ENCODE measurements around a stretch of chr2.

DNA sequence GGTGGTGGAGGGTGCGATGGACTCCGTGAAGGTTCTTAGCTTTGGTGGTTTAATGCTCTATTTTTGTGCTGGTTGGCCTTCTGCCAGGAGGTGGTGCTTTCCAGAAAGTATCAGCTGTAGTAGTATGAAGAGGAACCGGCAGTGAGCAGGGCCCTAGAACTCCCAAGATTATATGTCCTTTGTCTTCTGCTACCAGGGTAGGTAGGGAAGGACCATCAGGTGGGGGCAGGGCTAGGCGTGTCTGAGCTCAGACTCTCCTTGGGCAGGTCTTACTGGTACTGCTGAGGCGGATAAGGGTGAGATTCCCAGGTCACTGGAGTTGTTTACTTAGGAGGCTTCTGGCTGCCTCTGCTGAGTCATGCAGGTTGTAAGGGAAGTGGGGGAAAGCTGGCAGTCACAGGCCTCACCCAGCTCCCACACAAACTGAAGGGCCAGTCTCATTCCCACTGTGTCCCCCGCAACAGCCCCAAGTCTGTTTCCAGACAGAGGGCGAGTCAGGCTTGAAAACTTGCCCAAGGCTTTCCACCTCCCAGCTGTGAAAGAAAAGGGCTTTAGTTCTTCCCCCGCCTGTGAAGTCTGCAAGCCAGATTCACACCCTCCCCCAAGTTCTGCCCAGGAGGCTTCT is 248.9 kb downstream of the NR4A2 start:
- PRO-cap = no peak

- PRO-cap = no peak
These were observed 240.7 kb downstream of the NR4A2 start for GRCh38 chr2:156091426-156092666.

GRCh38 chr2:156322638-156323253 is 9.8 kb downstream of the NR4A2 start:
- PRO-cap = no peak

GRCh38 chr2:156328635-156329494 is 3.7 kb downstream of the NR4A2 start:
- PRO-cap = no peak

- PRO-cap = no peak
These were observed 900 bp downstream of the NR4A2 start for GRCh38 chr2:156331586-156332055.

DNA sequence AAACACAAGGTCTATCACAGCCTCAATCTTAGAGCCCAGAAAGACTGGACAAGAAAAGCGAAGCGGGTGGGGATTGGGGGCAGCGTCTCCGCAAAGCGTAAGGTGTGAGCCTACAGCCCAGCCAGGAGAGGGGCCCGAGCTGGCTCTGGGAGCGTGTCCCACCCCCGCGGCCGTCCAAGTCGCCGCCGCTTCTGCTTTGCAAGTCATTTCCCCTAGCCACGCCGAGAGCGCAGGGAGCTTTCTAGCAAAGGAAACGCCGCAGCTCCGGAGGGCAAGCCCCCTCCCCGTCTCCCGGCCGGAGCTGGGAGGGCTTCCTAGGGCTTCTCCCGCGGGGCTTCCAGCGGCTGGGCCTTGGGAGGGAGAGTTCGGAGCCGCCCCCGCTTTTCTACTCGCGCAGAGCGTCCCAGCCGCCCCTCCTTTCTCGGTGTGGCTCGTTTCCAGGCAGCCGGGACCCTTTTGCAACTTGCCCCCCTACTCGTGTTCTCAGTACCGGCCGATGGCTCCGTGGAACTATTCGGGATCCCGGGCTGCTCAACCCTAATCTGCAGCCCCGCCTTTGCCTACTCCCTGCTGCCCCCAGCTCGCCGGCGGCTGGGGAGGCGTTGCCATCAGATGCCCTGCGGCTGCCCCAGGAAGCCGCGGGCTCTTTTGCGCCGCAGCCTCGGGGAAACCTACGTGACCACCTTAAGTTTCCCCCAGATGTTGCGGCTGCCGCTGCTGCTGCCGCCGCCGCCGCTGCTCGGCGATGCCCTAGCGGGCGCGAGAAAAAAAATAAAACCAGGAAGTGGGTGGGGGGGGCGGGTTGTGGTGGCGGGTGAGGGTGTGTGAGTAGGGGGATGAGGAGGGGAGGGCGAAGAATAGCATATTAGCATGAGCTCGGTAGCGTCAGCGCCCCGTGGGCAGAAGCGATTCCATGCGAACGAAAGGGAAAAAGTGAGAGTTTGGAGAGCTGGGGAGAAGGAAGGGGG is 1.5 kb upstream of the NR4A2 start:
- PRO-cap = bidirectional peak, plus-strand start at position 485 of the sequence, minus-strand start at position 194 of the sequence; bidirectional peak, plus-strand start at position 607 of the sequence, minus-strand start at position 514 of the sequence; bidirectional peak, plus-strand start outside the sequence, minus-strand start at position 748 of the sequence

DNA sequence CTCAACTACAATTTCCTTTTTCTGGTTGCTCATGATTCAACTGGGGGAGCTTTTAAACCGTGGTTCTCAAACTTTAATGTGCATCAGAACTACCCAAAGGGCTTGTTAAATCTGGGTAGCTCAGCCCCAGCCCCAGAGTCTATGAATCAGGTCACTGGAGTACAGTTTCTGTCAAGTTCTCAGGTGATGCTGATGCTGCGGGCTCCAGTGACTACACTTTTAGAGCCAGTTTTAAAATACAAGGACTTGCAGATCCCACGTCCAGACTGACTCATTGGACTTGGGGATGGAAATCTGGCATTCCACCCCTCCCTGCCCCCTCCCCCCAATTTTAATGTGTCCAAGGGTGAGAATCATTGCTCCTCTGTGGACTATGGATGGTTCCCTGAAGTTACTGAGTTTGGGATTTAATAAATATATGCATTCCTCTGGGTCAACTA is 1.5 kb upstream of the GPD2 start:
- PRO-cap = no peak

DNA sequence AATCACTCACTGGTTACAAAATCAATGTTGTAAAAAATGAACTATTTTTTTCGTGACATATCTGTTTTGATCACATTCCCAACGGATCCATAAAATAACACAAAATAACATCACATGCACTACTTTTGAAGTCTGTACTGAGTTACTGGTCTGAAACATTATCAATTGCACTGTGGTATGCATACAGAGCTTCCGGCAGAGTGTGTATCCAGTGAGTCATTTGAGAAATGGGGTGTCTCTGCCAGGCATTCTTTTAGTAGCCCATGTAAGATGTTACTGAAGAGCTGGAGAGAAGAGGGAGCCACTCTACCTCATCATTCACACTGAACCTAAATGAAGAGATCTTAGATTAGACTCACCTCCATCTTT is 204.6 kb upstream of the GALNT5 start:
- PRO-cap = no peak

DNA sequence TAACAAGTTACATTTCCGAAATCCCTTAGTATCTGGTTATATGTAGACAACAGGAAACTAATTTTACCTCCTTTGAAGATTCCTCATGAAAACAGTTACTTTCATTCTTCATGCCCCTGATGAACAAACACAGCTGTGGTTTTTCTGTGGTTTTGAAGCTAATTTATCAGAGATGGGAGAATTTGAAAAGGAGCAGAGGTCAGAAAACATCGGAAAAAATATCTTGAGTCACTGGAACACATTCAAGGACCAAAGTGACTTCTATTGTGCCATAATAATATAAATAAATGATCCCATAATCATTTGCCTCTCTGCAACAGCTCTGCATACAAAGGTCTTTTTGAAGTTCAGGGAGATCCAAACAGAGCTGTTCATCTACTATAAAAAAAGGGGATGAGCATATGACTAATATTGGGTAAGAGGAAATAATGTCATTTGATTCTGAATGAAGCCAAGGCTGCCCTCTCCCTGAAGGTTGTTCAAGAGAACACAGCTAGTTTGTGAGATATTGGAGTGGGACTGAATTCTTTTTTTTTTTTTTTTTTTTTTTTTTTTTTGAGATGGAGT is 201.3 kb upstream of the GALNT5 start:
- PRO-cap = no peak

DNA sequence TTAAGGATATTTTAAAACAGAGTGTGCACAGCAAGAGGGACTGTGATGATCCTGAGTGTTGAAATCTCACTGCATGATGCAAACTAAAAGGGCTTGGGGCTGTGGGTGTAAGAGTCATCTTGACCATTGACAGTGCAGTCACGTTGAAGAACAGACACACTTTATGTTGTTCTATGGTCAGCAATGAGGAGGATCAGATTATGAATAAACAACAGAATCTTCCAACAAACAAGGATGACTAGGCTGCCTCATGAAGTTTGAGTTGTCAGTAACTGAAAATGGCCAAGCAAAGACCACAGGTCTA is 87.2 kb upstream of the GALNT5 start:
- PRO-cap = no peak

DNA sequence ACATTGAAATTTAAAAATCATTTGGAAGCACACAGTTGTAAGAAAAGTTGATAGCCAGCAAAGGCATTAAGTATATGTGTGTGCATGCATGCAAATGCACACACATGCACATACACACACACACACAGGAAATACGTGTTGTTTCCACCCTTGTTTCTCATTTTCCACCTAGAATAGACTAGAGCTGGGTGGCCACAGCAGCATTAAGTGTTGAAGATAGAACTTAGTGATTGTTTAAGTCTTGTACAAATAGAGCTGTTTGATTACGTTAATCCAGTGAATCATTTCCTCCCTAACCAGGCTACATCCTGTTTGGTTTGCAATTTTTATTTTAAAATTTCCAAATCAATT is 74.8 kb upstream of the GALNT5 start:
- PRO-cap = no peak

DNA sequence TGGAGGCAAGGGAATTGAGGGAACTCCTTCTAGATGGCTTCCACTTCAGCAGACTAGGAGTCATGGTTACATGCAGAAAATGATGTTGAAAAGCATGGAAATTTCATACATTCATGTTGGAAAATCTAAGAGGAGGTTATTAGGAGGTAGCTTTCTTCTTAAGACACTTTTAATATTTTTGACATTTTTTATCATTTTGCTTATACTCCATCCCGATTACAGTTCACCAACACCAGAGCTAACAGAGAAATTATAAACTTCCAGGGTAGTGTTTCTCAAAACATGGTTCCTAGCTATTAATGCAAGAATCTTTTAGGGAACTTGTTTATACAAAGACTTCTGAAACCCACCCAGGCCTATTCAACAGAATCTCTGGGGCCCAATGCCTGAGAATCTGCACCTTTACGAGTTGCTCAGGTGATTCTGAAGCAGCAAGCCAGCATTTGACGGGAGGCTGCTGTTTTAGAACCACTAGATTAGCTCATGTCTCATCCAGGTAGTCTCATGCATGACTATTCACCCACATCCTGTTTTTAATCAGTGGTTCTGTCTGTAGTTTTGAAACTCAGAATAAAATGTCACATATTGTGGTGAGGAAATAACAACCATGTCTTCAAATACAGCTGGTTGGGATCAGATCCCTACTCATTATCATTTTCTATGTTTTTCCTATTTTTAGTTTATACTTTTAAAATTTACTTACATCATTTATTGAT is 39.7 kb downstream of the CYTIP start:
- PRO-cap = no peak

DNA sequence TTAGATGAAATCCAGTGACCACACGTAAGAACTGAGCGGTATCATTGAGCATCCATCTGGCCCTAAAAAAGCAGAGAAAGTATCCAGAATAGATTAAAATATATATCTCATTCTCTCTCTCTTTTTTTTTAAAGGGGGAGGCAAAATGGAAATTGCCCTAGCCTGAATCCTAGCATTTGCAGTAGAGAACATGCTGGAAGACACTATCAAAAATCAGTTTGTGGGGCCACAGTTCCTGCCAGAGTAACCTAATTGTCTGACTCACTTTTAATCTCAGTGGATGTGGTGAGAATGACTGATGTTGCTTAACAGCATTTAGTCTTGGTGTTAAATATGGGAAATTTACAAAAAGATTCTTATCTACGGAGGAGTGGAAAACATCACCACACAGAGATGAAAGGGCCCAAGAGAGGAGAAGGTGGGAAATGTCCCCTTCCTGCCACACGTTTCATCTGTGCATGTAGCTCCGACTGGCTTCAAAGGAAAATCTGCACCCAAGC is 20.3 kb upstream of the CYTIP start:
- PRO-cap = no peak

GRCh38 chr2:157470196-157470747 is 26.4 kb upstream of the CYTIP start:
- PRO-cap = no peak

GRCh38 chr2:157747991-157748632 is 119.4 kb upstream of the ACVR1C start:
- PRO-cap = no peak

DNA sequence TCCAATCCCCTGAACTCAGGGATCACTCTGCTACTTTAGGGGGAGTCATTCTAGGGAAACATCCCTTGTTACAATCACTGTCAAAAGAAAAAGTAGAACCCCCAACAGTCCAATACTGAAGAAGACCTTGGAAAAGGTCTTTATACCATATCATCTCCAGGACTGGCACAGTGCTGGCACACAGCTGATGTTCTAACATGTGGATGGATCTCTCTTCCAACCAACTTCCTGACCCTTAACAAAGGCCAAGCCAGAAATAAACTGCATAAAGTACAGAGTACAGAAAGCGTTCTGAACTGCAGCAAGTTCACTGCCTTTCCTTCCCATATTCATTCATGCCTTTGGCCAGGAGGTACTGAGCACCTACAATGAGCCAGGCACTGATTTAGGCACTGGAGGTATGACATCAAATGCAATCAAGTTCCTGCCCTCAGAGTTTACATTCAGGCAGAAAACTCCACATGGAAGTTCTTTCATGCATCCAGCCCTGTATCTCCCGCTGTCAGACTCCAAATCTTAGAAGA is 34.0 kb downstream of the ACVR1 start:
- PRO-cap = no peak

DNA sequence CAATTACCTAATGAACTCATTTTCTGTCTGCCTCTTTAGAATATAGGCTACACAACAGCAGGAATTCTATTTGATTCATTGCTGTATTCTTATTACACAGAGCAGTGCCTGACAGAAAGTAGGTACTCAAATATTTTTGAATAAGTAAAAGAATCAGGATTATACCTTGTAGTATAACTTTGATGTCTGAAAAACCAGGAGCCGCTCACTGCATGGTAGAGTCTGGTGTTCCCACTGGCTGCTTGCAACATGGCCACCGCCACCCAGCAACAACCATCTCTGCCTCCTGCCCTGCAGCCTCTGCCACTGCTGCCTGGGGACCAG is 38.5 kb upstream of the UPP2 start:
- PRO-cap = no peak

DNA sequence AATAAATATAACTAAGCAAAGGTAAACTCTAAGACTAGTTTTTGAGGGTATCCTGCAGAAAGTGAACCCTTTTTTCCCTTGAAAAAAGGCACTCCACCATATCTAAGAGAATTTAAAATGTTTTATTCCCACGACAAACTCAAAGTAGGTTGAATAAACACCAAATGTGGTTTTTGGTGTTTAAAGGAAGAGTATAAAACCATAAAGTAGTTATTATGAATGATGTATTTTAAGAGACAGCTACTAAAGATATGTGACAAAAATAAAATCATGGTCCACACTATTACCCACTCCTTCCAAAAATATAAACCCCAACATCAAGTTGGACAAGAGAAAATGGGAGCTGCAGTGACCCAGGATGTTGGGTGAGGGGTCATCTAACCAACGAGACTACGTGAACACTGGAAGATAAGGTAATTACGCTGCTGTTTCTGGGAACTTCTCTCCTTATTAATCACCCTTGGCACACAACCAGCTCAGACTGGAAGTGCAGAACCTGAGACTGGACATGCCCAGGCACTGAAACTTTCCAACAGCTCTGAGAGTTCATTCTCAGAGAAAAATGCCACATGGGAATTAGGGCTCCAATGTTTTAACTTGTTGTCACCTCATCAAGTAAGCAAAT is 135.4 kb downstream of the CCDC148 start:
- PRO-cap = no peak

GRCh38 chr2:158457241-158457592 is 465 bp downstream of the PKP4 start:
- PRO-cap = bidirectional peak, plus-strand start at chr2:158457495, minus-strand start at chr2:158457610

- PRO-cap = no peak
These were observed 78.8 kb upstream of the DAPL1 start for GRCh38 chr2:158716328-158716632.

All from LUHMES (cell line).